Mesenchymal stem cell of Wharton's jelly (primary cell): ENCODE measurements around the gene LIPT1.

GRCh38 chr2:98771543-98772595, 40.9 kb upstream of the MGAT4A start:
- CAGE, long polyA plus RNA = no peak

DNA sequence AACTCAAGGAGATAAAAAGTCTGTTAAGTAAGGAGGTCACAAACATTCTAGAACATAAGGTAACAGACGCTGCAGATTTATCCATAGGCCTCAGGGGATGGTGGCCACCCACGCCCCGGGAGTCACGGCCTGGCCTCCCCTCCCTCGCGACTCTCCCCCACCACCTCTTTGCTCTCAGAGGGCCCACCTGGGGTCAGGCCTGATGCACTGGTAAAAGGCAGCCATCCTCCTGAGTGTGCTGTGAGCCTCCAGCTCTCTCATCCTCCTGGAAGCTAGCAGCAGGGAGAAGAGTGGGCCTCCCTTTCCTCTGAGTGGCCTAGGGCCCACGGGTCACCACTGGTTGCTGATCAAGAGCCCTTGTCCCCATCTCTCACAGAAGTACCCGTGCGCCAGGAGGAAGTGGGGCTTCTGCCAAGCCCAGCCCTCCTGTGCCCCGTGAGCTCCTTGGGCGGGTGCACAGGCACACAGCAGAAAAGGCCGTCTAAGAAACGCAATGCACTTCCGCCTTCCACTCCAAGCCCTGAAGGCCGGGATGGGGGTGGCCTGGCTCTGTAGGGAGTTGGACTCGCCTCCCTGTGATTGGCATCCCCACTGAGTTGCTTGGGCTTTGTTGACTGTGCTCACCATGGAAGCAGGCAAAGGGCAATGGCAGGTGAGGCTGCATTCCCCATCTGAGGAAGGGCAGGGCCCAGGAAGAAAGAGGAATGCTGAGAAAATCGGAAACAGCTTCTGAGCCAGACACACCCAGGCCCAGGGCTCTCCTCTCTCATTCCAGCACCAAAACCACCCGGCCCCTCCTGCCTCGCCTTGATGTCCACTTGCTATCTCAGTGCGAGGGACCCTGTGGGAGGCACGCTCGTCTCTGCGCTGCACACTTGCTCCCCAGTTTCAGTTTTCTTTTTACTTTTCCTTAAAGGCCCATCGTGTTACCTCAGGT, 66.9 kb downstream of the CRACDL start:
- CAGE, long polyA plus RNA = no peak

DNA sequence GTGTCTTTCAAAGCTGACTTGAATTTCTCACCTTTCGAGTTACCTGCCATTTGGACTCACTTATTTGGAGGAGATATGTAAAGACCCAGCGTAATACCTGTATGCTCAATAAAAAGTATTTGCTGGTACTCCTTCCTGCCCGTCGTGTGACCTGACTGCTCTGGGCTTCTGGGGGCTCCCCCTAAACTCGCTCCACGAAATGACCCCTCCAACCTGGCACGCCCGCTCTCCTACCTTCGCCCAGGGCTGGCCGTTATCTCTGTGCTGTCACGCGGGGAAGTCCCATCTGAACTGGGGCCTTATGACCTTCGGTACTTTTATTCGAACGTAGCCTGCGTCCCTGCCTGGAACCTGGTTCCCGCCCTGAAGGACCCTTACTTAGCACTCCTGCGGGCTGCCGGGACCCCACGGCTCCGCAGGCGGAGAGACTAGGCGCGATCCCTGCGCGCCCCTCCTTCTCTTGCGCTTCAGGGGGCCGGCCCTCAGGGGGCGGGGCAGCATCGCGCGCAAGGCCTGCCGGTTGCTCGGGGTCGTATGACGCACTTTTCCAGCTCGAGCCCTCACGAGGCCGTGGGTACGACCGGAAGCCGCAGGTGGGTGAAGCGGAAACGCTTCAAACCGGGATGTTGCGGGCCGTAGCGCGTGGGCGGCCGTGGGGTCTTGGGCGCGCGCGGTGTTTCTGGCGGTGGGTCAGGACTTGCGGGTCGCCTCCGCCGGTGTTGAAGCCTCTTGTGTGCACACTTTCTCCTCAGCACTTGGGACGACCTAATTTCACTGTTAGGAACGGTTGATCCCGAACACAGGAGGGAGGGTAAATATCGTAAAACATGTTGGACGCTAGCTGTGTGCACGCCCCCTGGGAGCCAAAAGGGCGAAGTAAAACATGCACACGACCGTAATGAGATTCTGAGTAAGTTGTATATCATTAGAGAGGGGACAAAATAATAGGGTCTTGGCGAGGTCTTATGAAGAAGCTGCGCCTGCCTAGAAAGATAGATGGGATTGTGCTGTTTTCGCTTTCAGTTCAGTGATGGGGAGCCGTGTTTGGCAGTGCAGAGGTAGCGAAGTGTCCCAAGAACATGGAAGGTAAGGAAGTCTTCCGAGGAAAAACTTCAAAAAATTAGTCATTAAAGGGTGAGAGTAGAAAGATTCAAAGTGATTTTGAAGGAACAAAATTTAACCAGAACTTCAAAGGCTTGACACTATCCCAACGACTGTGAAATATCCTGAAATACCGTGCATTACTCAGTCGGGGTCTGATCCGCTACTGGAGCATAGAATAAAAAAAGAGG, at the start of gene LIPT1:
LIPT1 (plus strand) TSS at position 509 of the 1,292 bp plus-strand sequence.
- CAGE, long polyA plus RNA = start-site peak on the plus strand centred at position 553 of the sequence, 62 bp wide, 73 and 105 reads in 2 replicates

- CAGE, long polyA plus RNA = no peak
Measured at GRCh38 chr2:99155767-99156372, 1.1 kb downstream of the LIPT1 start.

DNA sequence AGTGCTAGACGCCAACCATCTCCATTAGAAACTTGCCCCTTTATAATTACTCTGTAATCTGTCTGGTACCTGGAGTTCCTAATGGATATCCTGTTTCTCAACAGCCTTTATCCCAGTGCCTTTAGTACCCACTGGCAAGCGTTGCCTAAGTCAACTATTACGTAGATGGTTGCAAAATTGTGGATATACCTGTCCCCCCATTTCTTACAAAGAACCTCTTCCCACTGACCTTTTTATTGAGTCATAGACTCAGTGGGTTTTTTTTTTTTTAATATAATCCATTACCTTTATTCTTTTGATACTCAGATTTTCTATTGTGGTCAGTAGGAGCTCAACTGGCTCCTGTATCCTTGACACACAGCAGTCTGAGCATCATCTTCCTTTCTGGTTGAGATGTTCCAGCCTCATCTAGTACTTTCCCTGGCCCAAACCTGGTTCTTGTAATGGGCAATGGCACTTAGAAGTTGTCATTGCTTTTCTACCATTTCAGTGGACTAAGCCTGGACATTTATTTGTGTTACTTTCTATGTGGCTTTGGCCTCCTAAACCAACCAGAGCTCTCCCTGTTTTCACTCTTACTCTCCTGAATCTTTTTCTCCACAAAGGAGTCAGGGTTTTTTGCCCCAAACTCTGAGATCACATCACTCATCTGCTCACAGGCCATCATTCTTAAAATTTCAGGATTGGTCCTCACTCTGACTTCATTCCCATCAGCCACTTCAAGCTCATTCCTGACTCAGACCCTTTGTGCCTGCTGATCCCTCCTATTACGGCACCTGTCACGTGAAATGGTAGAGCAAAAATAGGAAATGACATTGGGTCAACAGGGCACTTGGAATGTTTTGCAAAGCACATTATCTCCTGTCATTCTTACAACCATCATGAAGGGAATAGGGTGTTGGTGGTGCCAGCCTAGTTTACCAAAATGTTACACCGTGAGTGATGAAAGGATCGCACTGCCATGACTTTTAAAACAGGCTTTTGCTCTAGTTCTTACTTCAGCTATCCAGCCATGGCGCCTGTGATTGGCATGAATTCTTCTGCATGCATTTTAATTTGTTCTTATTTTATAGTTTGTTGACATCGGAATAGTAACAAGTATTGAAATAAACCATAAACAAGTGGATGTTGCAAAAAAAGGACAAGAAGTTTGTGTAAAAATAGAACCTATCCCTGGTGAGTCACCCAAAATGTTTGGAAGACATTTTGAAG, 60.9 kb downstream of the EIF5B start:
- CAGE, long polyA plus RNA = no peak

- CAGE, long polyA plus RNA = no peak
Measured at GRCh38 chr2:99407301-99408251, 70.4 kb downstream of the EIF5B start.

DNA sequence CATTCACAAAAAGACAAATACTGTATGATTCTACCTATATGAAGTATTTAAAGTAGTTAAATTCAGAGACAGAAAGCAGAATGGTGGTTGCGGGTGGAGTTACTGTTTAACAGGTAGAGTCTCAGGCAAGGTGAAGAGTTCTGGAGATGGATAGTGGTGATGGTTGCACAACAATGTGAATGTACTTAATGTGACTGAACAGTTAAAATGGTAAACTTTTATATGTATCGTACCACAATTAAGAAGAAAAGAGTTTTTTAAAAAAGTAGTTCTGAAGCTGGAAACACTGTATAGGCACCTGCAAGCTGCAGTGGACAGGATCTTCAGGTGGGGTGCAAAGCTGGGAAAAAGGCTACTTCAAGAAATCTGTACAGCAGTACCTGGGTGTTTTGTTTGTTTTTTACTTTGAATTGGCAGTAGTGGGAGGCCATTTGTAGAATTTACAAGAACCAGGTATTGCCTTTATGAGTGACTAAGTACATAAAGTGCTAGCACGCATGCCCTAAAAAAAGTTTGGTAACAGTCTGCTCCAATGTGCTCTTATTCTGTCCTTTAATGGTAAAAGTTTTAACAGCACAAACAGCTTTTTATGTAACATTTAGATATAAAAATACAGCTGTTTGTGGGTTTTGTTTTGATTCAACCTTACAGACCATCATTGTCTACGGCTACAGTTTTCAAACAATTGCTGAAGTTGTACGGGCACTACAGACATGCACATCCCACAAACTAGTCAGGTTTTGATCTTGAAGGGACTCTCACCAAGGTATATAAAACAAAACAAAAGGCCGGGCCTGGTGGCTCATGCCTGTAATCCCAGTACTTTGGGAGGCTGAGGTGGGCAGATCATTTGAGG, 17.3 kb downstream of the REV1 start:
- CAGE, long polyA plus RNA = no peak

DNA sequence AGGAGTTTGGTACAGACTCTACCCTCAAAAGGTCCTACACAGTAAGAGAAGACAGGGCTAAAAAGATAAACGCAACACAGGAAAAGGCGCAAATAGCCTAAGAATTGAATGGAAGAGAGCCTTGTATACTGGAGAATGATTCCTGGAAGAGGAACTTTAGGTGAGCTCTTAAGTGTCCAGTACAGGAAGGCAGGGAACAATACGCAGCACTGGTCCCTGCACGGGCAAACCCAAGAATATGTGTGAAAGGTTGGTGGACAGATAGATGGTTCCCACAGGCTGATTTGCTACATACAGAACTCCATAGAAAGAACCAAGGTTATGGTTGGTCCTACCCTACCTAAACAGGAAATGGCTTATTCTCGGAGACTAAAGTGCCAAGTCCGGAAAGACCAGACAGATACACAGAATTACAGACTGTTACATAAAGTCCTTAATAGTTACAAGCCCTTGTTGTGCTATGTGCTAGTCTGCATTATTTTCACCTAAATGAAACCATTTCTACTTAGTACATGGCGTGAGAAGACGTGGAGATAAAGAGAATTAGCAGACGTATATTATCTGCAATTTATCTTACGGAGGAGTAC, 1.3 kb downstream of the REV1 start:
- CAGE, long polyA plus RNA = no peak

DNA sequence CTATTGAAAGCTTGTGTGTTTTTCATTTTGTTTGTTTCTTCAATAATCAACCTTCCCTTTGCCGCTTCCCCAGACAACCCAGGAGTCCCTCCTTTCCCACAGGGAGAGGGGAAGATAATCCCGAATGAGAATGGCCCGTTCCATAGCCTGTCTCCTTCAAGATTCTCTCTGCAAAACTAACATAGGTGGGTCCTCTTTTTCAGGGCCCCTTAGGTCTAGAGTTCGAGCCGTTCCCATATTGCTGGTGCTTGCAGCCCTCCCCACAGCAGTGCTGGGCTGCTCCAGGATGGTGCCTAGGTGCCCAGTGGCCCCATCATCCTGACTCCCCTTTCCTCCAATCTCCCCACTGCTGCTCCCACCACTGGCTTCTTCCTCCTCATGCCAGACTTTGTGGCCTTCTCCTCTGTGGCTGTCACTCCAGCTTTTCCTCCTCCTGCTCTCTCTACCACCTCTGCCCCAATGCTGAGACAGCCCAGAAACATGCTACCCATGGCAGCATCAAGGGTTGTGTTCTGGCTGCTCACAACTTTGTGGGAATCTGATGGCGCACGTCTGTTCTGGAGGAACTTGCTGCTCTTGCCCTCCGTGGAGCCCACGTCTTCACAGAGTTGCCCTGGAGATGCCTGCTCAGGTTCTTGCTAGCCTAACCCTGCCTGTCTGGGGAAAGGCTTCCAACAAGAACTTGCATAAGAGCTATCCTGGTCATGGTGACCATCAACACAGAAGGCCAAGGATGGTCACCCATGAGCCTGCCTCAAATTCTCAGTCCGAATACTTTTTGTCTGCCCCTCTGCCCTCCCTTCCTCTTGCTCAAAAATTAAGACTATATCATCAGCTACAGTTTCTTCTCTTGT, 237.5 kb downstream of the AFF3 start:
- CAGE, long polyA plus RNA = no peak

DNA sequence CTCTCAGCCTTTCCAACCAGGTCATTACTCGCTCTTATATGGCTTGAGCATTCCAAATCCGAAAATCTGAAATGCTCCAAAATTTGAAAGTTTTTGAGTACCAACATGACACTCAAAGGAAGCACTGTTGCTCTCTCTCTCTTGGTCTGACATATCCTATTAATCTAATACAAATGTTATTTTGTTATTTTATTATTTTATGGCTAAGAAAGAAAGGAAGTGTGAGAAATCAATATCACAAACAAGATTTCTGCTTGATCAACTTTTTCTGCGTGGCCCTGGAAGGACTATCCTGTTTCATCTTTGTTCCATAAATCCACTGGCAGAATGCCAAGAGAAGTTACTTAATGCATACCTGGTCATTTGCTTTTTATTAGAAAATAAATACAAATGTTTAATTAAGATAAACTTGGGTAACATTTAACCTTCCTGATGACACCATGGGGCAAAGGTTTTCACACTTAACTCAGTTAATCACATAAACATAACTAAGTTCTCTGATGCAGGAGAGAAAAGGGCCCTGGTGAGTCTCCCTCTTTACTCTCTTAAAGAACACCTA, 203.4 kb downstream of the AFF3 start:
- CAGE, long polyA plus RNA = no peak

DNA sequence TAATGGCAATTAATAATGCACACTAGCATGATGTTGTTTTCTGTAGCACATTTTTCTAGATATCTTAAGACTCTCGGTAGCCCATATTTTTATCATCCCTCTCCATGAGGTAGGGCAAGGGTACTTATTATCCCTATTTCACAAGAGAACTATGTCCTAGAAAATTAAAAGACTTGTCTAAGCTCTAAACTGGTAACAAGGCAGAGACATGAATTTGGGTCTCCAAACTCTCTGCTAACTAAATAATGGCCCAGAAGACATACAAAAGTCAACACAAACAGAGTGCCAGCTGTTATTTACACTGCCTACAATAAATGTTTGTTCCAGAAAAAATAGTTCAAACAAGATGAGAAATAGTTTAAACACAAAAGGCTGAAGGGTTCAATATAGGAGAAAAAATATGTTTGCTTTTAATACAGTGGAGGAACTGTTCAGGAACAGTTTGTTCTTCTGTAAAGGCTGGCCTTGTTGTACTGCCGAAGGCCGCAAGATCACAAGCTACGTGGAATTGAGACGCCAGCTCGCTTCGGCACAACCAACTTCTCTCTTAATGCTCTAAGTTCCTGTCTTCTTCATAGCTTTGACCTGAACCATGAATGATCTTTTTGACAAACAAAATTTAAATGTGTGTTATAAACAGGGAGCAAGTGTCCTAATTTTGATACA, 74.6 kb downstream of the AFF3 start:
- CAGE, long polyA plus RNA = no peak

GRCh38 chr2:100192242-100192884, 50.0 kb upstream of the AFF3 start:
- CAGE, long polyA plus RNA = no peak

DNA sequence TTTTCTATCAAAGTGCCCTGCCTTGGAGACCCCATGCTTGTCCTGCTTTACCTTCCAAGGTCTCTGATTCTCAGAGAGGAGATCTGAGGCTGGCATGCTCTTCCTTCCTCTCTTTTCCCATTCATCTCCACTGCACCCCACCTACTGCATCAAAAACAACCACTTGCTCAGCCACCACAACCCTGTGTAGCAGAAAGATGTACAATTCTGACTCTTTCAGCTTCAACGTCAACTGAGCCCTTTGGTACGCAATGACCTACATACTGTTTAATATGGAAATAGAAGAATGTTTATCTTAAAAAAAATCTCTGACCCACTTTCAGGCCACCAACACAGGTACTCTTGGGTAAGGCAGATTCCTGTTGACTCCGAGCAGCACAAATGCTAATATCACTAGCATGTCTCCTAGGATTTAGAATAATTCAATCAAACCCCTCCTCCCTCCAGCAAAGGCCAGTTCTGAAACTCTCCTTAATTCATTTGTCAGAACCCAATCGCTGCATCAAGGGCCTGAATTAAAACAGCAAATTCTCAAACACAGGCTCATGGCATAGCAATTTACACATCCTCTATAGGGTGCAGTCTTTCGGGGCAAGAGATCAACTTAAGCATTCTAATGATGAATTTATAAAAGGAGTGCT, 76.2 kb upstream of the AFF3 start:
- CAGE, long polyA plus RNA = no peak

- CAGE, long polyA plus RNA = no peak
Measured at GRCh38 chr2:100272560-100273443, 49.5 kb downstream of the LONRF2 start.

DNA sequence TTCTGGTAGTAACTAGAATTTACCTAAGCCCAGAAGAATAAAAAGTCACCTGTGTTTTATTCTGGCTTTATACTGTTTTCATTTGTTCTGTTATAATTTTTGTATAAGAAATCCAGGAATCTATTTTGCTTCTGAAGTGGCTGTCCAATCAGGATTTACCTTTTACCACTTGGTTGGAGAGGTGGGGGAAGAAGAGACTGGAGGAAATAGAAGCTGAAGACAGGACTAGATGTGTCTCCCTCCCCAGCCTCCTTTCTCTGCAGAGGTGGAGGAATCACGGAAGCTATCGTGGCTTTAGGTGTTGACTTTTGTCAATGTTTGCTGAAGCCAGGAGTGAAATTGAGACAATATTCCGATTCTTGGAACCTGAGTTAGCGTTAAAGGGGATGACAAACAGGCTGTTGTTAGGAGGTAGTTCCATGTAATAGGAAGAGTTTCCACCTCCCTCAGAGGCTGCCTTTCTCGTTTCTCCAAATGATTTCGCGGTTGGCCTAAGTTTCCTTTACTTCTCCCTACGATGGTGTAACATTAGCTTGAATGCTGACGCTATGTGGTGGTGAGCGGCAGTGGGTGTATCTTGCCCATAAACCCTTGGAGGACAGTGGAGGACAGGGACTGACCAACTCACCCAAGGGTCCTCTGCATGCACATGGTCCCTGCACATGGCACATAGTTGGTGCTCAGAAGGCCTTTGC, 43.6 kb downstream of the PDCL3 start:
- CAGE, long polyA plus RNA = no peak

GRCh38 chr2:100840136-100840779, 20.3 kb downstream of the NPAS2 start:
- CAGE, long polyA plus RNA = no peak

GRCh38 chr2:100860414-100861023, 40.6 kb downstream of the NPAS2 start:
- CAGE, long polyA plus RNA = no peak

DNA sequence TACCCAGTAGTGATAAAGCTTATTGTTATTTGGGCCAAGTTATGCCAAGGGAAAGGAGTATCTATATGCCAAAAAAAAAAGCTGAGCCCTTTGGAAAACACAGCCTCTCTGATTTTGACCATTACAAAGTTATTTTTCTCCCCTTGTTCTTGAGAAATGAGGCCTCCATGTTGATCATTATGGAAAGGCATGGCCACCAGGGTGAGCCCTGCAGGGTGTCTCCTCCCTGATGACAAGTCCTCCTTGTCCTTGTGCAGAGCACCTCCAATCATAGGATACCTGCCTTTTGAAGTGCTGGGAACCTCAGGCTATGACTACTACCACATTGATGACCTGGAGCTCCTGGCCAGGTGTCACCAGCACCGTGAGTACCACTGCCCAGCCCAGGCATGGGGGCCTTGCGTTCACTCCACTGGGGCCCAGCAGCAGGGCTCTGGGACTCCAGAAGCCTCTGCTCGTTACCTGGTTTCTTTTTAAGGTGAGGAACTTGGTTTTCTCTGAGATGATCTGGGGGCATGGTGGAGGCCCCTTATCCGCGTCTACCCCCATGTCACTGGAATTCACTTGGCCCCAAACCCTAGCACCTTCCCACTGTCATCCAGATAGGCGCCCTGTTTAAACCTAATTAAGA, 36.6 kb upstream of the RPL31 start:
- CAGE, long polyA plus RNA = no peak

GRCh38 chr2:100978448-100979157, 23.5 kb upstream of the RPL31 start:
- CAGE, long polyA plus RNA = no peak

DNA sequence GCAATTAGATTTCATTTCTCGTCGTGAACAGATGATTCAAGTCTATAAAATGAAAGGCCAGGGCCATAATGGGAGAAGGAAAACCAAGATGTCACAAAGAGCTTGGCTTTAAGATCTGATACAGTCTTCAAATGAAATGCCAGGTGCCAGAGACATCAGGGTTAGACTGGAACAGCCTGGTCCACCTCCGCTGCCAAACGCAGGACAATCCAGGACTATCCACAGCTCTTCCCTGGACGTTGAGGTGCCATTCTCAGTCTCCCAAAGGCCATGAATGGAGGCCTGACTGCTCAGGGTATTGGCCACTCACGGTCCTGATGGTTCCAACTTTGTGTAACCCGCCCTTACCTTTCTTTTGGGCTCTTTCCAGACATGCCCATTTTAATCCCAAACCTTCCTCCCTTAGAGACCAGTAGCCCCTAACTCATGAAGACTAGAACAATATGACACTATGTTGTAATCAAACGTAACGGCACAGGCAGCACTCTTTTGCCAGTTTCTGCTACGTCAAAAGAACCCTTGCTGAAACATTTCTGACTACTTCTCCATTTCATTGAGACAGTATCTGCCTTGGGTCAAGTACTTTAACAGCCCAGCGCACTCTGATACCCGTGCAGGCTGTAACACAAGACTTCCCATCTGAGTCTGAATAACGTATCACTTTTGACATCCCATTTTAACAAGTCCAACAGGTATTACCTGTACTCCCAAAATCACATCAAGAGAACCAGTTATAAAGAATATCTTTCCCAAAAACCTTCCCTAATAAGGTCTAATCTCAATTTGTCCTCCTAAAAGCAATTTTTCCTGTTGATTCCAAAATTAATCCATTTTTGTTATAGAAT, 38.6 kb downstream of the TBC1D8 start:
- CAGE, long polyA plus RNA = no peak